Bronchus (tissue), 1 donor: ENCODE measurements around a stretch of chr7.

GRCh38 chr7:139637138-139637680 is 113.7 kb downstream of the CLEC2L start:
- PRO-cap, result no peak

- PRO-cap, result no peak
These were observed 123.6 kb downstream of the CLEC2L start for GRCh38 chr7:139646921-139647552.

DNA sequence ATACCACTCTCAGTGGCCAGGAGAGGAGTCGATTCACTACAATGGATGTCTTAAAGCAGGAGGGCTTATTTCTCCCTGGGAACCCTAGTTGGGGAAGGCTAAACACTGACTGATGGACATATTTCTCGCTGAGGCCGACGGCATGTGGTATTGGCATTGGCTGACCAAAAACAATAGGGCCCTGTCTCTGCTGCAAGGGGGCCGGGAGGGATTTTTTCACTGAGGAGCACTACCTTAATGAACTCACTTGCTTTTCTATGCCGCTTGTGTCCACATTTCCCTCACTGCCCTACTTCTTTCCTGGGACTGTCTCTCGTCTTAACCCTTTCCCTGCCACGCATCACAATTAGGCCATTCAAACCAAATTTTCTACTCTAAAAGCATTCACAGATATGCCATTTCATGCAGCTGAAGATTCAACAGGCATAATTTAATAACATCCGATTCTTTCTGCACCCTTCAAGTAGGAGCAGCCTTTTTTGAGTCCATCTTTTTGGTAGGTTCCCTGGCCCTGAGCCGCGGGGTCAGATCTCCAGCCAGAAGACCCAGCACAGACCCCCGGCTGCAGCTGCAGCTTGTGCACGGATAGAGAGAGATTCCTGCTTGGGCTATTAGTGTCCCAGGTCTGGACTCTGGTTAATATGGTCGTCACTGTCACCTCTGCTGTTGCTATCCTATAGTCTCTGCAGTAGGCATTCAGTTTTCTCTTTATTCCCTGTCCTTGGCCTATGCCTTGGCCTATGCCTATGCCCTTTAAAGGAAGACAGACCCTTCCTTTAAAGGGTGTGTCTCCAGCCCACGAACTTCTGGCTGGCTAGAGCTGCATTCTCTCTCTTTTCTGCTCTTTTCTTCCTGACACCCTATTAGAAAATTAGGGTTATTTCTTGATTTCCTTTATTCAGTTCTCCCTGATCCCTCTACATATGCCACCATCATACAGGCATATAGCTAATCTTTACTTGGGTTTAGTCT is 118.6 kb downstream of the HIPK2 start:
- PRO-cap, result no peak

- PRO-cap, result no peak
These were observed 102.8 kb downstream of the HIPK2 start for GRCh38 chr7:139674794-139675520.

DNA sequence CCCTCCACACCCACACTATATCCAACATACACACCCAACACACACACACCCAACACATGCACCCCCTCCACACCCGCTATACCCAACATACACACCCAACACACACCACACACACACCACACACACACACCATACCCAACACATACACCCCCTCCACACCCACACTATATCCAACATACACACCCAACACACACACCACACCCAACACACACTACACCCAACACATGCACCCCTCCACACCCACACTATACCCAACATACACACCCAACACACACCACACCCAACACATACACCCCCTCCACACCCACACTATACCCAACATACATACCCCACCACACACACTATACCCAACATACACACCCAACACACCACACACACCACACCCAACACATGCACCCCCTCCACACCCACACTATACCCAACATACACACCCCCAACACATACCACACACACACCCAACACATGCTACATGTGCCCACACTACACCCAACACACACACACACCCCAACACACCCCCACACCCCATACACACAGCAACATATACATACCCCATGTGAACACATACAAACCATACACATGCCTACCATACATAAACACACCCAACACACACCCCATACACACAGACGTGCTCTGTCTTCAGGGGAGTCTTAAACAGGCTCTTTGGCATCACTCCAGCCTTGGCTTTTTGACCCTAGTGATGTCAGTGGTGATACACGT is 73.6 kb downstream of the HIPK2 start:
- PRO-cap, result no peak

- PRO-cap, result no peak
These were observed 40.4 kb downstream of the HIPK2 start for GRCh38 chr7:139737483-139737699.

GRCh38 chr7:139747823-139748129 is 30.0 kb downstream of the HIPK2 start:
- PRO-cap, result no peak

GRCh38 chr7:139752344-139753207 is 25.2 kb downstream of the HIPK2 start:
- PRO-cap, result no peak

DNA sequence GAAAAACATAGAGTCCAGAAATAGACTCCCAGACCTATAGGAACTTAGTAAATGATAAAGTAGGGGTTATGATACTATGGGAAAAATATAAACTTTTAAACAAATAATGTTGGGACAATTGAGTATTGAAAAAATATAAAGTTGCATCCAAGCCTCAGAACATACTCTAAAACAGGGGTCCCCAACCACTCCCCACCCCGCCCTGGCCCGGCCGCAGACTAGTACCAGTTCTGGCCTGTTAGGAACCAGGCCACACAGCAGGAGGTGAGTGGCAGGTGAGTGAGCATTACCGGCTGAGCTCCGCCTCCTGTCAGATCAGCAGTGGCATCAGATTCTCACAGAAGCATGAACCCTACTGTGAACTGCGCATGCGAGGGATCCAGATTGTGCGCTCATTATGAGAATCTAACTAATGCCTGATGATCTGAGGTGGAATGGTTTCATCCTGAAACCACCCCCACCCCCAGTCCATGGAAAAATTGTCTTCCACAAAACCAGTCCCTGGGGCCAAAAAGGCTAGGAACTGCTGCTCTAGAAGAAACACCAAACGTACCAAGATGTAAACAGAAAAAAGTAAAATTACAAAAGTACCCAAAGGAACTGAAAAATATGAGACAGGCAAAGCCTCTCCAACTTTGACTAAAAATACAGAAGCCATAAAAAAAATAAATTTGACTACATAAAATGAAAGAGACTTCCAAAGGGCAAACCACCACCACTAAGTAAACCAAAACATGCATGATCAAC is 19.3 kb downstream of the HIPK2 start:
- PRO-cap, result no peak

- PRO-cap, result unidirectional peak, plus-strand start at chr7:139767710
These were observed 10.5 kb downstream of the HIPK2 start for GRCh38 chr7:139767134-139767832.

DNA sequence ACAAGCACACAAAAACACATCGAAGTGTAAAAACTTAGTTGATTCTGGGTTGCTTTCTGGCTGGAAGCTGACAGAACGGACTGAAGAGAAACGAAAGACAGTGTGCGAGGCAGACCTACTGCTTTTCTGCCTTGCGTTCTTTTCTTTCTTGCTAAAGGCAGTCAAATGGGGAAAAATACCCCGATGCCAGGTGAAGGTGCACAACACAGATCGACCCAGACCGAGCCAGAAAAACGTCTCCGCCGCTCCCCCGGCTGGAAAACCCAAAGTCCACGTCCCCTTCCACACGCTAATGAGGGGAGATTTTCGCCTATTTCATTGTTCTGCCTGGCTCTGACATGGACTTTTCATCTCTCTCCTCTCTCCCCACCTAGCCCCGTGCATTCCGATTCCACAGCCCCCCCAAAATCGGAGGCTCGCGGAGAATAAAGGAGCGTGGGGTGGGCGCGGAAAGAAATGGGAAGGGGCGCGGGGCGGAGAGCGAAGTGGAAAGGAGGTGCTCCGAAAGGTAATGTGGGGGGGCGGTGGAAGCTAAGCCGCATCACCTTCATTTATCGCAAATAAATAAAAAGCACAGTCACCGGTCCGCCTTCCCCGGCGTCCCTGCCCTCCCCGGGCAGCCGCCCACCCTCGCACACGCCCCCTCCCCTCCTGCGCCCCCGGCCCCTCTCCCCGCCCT is 925 bp downstream of the HIPK2 start:
- PRO-cap, result bidirectional peak, plus-strand start at position 37 of the sequence, minus-strand start outside the sequence; bidirectional peak, plus-strand start at position 83 of the sequence, minus-strand start at position 150 of the sequence; bidirectional peak, plus-strand start outside the sequence, minus-strand start at position 457 of the sequence

DNA sequence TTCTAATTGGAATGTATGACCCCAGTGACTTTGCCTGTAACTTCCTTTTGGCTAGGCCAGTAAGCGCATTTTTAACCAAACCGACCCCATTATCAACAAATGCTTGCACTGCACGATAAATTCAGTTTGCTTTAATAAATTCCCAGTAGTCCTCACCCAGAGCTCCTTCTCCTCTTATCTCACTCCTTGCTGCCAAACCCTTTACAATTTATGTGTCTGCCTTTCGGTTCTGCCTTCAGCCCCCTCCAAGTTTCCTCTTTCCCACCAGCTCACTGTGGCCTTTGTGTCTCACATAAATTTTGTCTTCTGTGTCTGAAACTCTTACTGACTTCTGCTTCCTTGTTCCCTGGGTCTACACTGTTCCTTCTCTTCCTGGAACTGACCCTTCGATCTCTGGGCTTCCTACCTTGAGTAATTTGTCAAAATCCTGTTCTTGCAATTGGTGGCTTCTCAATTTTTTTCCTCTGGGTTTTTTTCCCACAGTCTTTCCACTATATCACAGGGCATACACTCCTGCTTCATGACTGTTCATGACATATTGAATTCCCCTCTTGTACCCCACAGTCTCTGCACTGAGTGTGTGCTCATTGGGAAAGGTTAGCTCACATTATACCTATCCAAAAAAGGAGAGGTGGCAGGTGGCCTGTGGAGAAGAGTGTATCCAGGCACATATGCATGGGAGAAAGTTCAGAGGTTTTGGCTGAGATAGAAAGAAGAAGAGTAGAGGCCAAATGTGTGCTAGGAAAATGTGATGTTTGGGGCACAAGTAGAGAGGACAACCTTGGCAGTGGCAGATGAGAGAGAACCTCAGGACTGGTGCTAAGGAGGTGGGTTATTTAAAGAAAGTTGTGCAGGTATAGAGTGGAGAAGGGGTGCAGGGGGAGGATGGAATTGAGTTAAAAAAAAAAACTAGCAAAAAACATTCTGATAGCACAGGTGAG is 59.2 kb downstream of the TBXAS1 start:
- PRO-cap, result no peak

DNA sequence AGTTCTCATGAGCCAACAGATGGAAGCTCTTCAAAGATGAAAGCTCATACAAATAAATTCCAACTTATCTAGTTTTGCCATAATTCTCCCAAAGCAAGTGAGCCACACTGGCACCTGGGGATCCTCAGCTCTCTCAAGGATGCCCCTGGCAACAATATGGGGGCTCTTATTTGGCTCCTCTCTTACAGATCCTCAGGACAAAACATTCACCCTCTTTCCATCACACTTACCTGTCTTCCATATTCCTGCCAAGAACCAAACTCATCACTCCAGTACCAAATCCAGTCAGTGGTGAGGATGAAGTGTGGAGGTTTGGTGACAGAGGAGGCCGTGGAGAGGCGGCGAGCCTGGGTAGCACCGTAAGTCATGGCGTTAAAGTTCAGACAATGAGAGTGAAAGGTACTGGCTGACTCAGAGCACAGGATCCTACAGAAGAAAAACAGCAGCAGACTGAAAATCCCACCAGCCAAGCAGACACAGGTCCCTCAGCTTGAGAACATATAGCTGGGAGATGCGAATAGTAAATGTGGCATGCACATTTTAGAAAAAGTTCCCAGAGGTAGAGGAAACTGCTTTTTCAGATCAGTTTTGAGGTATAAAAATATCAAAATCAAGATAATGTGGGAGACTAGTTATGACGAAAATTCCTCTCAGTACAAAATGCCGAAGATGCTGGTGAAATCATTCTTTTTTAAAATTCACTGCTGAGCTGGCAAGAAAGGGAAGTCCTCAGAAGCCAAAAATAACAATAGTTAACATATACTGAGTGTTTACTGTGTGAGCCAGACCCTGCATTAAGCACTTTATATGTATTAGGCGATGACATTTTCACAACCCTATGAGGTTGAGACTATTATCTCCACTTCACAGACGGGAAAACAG is 21.1 kb downstream of the PARP12 start:
- PRO-cap, result no peak

GRCh38 chr7:140053846-140054162 is 8.9 kb downstream of the PARP12 start:
- PRO-cap, result no peak

- PRO-cap, result no peak
These were observed 21.3 kb upstream of the PARP12 start for GRCh38 chr7:140083933-140084637.

DNA sequence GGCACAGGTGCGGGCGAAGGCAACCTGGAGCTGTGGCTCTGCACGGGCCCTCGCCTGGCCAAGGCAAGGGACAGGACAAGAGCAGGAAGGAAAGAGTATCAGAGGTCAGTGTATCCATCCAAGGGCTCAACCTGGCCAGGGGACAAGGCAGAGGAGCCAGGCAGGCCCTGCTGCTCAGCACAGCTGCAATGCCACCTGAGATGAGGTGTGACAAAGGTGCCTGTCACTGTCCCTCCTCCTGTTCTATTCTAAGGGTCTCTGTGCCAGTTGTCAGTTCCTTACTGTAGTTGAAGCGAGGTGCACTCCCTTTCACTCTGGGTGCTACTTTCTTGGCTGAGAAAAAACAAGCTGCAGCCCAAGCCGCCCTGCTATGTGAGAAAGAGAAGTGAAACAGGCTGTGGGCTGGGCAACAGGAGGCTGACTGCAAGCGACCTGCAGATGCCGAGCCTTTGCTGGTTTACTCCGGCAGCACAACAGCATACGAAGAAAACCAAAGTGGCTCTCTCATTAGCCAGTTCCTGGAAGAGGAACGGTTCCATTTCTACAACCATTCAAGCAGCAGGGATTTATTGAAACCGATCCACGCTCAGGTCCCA is 33.3 kb upstream of the KDM7A start:
- PRO-cap, result bidirectional peak, plus-strand start at position 460 of the sequence, minus-strand start at position 316 of the sequence

DNA sequence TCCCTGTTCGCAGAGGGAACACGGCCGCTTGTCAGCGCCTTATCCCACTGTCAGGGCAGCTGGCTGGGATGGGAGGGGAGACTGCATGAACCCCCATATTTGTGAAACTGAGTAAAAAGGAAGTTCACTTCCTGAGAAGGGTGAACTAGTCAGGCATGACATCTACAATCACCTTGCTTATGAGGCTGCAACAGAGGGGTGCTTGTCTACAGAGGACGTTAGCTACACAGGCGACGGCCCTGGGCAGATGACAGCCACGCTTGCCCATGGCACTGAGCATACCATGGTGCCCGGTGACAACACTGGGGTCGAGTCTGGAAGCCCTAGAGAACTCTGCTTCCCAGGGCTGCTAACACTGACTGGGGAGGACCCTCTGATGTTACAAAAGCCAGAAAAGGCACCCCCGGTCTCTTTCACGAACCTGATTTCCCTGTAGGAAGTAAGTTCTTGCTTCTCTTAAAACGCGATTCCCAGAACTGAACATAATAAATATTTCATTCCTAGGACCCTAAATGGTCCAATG is 46.1 kb upstream of the KDM7A start:
- PRO-cap, result unidirectional peak, plus-strand start at position 229 of the sequence

DNA sequence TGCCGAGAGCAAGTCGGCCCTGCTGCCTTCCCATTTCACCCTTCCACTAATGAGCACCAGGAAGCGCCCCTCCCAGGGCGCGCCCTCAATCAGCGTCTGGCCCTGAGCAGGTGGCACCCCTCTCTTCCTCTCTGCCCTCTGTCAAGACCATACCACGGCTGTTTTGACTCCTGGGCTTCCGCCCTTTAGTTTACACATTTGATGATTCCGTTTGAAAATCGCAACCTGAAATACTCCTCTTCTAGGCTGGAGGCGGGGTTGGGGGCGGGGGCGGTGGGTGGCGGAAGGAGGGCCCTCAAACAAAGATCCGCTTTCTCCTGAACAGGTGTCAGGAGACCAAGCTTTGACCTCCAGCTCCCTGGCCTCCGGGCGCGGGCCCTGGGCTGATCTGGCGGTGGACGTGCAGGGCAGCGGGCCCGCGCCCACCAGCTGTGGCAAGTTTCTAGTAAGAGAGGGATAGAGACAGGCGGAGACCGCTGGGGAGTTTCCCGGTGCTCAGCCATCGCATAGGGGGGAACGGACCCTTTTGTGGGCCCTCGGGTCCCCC is 53.2 kb upstream of the KDM7A start:
- PRO-cap, result bidirectional peak, plus-strand start at position 364 of the sequence, minus-strand start at position 48 of the sequence

GRCh38 chr7:140333264-140333644 is 65.1 kb downstream of the SLC37A3 start:
- PRO-cap, result no peak

GRCh38 chr7:140349620-140349846 is 48.8 kb downstream of the SLC37A3 start:
- PRO-cap, result no peak